ENCODE results near the genes CEP112 and PSMD12.

DNA sequence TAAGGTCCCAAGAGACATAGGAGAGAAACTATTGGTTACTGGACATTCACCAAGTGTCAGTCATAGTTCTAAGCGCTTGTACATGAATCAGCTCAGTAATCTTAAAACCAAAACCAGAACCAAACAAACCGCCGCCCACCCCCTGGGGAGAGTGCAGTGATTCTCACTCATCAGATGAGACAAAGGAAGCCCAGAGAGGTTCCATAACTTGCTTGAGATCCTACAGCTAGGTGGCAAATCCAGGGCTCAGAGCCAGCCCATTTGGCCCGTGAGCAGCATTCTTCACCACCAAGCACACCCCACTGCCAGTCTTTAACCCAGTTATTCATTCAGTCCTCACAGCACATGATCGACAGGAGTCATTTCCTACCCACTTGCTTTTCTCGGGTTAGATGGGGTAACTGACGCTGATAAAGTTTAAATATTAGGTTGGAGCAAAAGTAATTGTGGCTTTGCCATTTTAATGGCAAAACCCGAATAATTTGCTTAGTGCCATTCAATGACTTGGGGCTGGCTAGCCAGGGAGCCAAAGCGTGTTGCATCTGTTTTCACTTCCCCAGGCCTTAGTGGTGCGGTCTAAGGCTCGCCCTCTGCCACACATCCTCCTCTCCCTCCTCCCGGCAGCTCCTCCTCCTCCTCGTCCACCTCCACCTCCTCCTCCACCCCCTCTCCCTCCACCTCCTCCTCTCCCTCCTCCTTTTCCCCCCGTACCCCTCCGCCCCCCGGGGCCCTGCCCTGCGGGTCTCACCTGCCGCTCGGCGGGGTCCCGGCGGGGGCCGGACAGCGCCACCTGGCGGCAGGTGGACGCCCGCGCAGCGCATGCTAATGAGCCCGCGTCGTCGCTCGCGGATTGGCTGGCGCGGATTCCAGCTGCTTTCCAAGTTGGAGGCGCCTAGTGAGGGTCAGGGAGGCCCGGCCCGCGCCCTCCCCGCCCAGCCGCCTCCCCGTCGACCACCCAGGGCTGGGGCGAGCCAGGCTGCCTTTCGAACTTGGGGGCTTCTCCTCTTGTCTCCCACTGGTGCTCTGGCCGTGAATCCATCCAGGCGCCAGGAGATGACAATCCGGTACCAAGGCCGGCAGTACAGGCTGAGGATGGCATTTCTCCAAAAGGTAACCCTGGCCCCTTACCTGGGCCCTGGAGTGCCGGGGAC is 36.9 kb upstream of the RGS9 start:
- RRBS: 1% methylated on average over 2 of the region's 52 CpGs

DNA sequence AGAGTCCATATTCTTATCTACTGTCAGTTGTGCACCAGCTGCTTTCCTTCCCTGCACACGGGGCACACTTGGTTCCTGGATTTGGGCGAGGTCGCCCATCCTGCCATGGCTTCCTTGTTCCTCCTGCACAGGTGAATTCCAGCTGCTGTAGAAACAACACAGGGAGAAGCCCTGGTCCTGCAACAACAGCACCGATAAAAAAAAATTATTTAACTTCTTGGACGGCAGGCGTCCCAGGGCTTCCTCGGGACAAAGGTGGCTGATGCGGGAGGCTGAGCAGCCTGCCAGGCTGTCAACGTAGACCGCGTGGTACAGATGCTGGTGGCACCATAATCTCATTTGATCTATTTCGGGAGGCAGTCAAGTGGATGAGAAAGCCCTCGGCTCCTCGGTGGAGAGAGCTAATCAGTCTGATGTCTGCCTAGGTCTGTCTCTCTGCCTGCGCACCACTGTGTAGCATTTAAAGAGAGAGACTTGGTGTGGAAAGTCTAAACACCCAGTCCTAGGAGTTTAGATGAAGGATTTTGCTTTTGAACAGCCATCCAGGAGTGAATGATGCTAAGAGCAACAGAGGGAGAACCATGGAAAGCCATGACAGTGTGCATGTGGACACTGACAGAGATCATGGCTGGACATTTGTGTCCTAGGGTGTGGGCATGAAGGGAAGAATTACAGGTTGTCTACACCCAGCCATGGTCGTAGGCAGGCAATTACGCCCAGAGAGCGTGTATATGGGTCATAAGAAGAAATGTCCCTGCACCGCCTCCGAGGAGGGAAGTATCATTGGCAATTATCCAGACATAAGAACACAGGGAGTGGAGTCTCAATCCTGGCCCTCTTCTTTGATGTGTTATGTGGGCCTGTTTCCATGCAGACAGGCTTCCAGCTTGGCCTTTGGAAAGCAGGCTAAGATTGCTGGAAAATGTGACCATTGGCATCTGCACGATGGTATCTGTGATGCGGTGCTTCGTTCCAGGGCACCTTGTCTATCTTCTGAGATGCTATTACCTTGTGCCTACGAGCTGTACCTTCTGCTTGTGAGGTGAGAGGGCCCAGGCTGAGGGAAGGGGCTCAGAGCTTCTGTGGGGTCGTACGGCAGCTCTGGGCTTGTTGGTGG is 19.5 kb downstream of the RGS9 start:
- RRBS: no CpG with 5 or more reads among the region's 26 CpGs

- RRBS: no CpG with 5 or more reads among the region's 9 CpGs
These were observed 146.4 kb downstream of the RGS9 start for GRCh38 chr17:65283495-65284122.

DNA sequence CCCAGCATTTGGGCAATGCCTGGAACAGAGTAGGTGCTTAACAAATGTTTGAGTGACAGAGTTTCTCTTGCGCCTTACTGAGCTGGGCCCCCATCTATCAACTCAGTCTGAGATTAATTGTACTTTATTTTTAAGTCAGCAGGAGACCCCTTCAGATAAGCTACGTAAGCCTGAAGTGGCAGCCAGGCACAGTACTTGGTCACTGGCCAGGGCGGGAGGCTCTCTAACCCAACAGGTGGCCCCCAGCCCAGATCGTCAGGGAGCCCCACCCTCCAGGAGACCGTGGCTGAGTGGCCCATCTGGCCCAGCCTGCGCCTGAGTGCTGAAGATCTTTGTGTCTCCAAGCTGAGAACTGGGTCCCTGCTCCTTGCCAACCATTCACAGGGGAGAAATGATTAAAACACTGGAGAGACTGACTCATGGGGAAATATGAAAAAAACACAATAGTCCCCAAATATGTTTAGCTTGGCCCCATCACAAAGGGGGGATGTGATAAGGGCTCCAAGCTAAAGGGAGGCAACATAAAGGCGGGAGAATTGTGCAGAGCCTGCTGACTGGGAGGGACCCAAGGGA is 75.6 kb downstream of the AXIN2 start:
- RRBS: no CpG with 5 or more reads among the region's 7 CpGs

GRCh38 chr17:65531186-65532013 is 30.0 kb downstream of the AXIN2 start:
- RRBS: no CpG with 5 or more reads among the region's 16 CpGs

- RRBS: no CpG with 5 or more reads among the region's 11 CpGs
These were observed 3.4 kb upstream of the AXIN2 start for GRCh38 chr17:65564678-65565398.

GRCh38 chr17:66191353-66192684 is at the start of gene CEP112:
CEP112 (minus strand) TSS chr17:66192133.
- RRBS: 2% methylated on average over 16 of the region's 101 CpGs

DNA sequence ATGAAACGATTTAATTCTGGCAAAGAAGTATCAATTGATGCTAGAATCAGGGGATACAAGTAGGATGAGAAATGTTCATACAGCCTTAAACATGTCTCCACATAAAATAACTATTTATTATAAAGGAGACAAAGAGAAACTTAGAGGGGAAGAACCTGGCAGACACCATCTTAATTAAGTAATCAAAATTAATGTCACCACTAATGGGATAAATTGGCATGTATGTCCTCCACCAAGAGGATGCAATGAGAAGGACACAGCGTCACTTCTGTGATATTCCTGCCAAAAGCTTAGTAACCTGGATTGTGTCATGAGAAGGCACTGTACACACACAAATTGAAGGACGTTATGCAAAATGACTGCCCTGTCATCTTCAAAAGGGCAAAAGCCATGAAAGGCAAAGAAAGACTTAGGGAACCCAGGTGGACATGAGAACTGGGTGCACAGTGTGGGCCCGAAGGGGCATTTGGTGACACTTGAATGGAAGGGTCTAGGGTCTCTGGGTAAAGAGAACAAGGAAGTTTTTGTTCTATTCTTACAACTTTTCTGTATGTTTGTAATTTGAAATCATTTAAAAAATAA is 3.8 kb upstream of the APOH start:
- RRBS: no CpG with 5 or more reads among the region's 4 CpGs

GRCh38 chr17:66459633-66460563 is 157.5 kb downstream of the PRKCA start:
- RRBS: no CpG with 5 or more reads among the region's 17 CpGs

DNA sequence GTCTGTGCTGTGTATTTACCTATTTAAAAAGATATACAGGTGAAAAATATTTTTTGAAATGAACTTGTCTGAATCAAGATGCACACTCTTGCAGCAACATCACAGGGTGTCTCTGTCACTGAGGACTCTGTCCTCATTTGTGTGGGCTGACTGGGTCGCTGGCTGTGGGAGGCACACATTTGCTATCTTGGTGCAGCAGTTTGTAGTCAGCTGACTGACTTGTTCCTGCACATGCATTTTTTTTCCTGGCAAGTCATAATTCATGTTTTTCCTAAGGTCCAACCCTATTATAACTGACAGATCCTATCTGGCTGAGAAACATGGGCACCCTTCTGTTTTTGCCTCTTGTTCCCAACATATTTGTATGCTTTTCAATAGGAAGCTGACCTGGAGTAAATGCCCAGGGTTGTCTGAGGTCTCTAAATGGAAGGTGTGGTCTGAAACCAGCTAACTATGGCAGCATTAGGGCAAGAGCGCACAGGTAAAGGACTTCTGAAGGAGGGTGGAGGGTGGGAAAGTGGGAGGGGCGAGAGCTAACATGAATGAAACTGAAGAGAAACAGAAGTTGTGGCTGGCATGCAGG is 165.9 kb downstream of the PRKCA start:
- RRBS: no CpG with 5 or more reads among the region's 3 CpGs

- RRBS: no CpG with 5 or more reads among the region's 4 CpGs
These were observed 66.3 kb downstream of the HELZ start for GRCh38 chr17:67178556-67179230.

- RRBS: no CpG with 5 or more reads among the region's 8 CpGs
These were observed 5.7 kb downstream of the HELZ start for GRCh38 chr17:67238857-67240058.

GRCh38 chr17:67246505-67247561 is 1.8 kb upstream of the HELZ start:
- RRBS: 0% methylated on average over 1 of the region's 26 CpGs

- RRBS: under 1% methylated on average over 8 of the region's 52 CpGs
These were observed at the start of gene PSMD12 for GRCh38 chr17:67366174-67366847. PSMD12 (minus strand) TSS chr17:67366577.

- RRBS: no CpG with 5 or more reads among the region's 13 CpGs
These were observed 462 bp upstream of the PITPNC1 start for GRCh38 chr17:67376522-67377116.

DNA sequence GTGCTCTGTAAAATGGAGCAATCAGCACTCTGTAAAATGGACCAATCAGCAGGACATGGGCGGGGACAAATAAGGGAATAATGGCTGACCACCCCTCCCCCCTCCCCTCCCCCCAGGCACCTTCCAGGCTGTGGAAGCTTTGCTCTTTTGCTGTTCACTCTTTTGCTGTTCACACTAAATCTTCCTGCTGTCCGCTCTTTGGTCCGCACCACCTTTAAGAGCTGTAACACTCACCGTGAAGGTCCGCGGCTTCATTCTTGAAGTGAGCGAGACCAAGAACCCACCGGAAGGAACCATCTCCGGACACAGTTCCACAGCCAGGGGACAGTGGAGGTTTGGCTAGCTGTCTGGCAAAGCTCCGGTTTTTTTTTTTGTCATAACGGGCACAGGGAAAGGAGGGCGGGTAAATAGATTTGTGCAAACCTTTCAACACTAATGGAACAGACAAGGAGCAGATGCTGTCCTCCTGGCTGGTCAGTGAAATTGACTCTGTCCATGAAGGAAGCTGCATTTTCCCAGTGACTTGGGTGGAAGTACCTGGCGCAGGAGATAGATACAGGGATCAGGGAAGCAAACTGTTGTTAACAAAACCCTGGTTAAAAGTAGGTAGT is 8.4 kb downstream of the PITPNC1 start:
- RRBS: 93% methylated on average over 2 of the region's 13 CpGs

DNA sequence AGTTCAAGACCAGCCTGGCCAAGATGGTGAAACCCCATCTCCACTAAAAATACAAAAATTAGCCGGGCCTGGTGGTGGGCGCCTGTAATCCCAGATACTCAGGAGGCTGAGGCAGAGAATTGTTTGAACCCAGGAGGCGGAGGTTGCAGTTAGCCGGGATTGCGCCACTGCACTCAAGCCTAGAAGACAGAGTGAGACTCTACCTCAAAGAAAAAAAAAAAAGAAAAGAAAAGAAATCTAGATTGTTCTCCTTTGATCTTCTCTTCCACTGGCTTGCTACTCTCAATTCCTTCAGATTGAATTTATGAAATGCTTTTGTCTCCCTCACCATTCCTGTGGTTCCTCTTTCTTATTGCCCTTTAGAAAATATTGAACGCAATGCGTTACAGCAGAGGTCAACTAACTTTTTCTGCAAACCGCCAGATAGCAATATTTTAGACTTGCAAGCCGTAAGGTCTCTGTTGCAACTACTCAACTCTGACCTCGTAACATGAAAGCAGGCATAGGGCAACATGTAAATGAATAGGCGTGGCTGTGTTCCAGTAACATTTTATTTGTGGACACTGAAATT is 24.6 kb downstream of the PITPNC1 start:
- RRBS: no CpG with 5 or more reads among the region's 11 CpGs

DNA sequence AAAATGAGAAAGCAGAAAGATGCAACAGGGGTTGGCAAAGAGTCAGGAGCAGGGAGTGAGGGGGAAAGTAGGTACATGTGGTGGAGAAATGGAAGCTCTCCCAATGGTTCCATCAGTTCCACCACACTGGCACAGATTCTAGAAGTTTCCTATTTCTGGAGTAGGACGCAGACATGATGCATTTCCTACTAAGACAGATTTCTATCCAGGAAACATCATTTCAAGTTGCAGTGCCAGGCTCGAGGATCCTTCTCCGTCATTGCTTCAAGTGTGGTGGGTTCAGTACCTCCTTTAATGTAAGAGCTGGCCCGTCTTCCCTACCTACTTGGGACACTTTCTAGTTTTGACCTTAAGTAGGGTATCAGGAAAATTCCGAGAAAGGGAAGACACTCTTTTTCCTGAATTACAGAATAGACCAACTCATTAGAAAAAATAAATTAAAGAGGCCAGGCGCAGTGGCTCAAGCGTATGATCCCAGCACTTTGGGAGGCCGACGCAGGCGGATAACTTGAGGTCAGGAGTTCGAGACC is 42.2 kb downstream of the PITPNC1 start:
- RRBS: no CpG with 5 or more reads among the region's 11 CpGs

DNA sequence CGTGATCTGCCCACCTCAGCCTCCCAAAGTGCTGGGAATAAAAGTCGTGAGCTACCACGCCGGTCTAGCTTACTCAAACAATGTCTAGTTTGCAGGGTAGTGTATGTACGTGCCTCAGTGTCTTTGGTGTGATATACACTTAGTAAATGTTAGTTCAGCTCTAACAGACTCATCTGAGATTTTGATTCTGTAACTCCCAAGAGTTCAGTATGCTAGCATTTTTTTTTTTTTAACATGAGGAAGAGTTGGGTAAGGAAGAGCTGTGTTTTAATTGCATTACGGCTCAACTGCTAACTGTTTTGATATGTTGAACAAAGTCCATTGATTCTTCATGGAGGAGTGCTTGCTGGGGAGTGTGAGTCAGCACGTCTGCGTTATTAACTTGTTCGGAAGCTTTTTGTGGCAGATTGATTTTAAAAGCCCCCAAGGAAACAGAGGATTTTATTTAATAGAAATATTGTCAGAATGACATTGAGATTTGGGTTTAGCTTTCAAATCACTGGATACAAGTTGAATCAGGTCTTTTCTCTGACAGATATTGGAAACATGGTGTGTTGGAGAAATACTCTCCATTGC is 45.8 kb downstream of the PITPNC1 start:
- RRBS: no CpG with 5 or more reads among the region's 9 CpGs

All from GM12892 (cell line).